Heart left ventricle (tissue), 7 donors: Measurements from ENCODE around the genes ITGB7 and TARBP2.

DNA sequence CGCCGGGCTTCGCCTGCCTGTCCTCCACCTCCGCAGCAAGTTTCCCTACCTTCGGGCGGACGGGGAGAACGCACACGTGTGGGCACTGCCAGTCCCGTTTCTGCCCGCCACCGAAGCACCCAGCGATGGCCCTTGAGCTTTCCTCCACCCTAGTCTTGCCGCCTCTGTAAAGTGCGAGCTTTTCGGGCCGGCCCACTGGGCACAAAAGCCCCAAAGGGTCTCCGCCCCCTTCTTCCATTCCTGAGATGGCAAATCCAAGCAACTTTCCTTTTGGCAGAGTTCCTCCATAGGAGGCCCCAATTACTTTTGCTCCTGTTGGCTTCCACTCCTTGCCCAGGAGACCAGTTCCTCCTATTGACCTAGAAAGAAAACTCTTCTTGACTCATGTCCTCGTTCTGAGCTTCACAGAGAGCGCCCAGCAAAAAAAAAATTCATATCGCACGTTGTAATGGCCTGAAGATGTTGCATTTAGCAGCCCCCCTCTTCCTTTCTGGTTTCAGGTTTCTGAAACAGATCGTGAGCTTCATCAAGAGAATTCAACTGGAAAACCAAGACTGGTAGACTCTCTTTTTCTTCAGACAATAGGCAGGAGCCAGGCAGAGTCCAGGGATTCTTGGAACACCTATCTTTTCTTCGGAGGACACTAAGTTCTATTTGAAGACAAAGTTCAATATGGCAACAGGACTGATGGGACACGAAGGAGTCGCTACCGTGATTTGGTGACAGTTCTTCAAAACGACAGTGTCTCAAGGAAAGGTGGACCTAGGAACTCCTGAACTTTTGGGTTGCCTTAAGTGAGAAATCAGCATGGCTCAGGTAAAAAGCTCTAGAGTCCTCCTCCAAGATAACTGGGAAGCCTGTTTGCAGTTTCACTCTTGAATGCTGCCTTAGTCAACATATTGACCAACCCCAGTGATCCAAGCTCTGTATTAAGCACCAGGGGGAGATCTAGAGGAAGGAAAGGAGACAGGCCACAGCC is 741 bp upstream of the CSAD start:
- PRO-cap, 6 experiments, result peak in 1 of 6 experiments; most common minus-strand start position 168 of the sequence (in 1)
- RAMPAGE, long total RNA, 2 experiments, result no peak in any of the 2 experiments
- RRBS, result no CpG with 5 or more reads among the region's 28 CpGs

DNA sequence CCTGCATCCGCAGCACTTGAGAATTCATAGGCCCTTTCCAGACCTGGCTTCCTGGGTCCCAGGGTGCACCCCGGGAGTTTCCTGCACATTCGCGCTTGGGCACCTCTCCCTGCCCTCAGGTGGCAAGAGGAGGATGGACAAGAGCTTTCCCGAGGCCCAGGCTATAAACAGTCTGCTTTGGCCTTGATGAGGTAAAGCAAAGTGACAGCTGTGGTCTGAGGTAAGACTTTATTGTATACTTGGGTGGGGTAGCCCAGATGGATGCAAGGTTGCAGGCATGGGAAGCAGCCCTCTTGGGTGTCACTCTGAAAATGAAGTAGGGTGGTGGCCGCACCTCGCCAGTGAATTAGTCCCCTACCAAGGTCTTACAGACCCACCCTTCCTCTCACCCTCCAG is 10.4 kb upstream of the CSAD start:
- PRO-cap, 6 experiments, result no peak in any of the 6 experiments
- RAMPAGE, long total RNA, 2 experiments, result no peak in any of the 2 experiments
- RRBS, result no CpG with 5 or more reads among the region's 7 CpGs

- PRO-cap, 6 experiments, result peak in 1 of 6 experiments; most common minus-strand start chr12:53207249 (in 1)
- RAMPAGE, long total RNA, 2 experiments, result no peak in any of the 2 experiments
- RRBS, result no CpG with 5 or more reads among the region's 5 CpGs
These were observed at the start of gene ITGB7 for GRCh38 chr12:53207020-53207610. ITGB7 (minus strand) TSS chr12:53207251.

DNA sequence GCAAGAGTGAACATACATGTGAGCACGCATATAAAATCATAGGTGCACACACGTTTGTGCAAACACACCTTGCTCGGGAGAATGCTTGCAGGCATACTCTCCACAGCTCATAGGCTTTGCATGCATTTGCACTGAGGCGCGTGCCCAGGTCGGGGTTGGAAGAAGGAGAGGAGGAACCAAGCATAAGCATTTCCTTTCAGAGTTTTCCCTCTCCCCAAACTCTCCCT is 11.5 kb downstream of the RARG start:
- PRO-cap, 6 experiments, result peak in 1 of 6 experiments; most common plus-strand start position 131 of the sequence (in 1); most common minus-strand start position 113 of the sequence (in 1)
- RAMPAGE, long total RNA, 2 experiments, result no peak in any of the 2 experiments
- RRBS, result no CpG with 5 or more reads among the region's 6 CpGs

- PRO-cap, 6 experiments, result no peak in any of the 6 experiments
- RAMPAGE, long total RNA, 2 experiments, result no peak in any of the 2 experiments
- RRBS, result no CpG with 5 or more reads among the region's 6 CpGs
These were observed 3.9 kb upstream of the RARG start for GRCh38 chr12:53235918-53236352.

DNA sequence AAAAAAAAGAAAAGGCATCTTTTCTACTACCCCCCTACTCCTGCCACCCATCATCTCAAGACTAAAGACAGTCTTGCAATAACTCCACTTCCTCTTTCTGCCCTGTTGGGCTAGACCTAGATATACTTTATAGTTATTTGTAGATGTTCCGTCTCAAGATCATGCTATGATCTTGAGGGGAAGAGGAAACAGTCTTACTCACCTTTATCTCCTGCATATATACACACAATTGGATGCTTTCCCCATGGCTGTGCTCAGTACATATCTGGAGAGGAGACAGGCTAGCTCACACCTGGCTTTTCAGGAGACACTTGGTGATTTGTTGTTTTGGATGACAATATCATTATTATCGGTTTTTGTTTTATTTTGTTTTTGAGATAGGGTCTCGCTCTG is 4.2 kb downstream of the MFSD5 start:
- PRO-cap, 6 experiments, result no peak in any of the 6 experiments
- RAMPAGE, long total RNA, 2 experiments, result no peak in any of the 2 experiments
- RRBS, result no CpG with 5 or more reads among the region's 3 CpGs

DNA sequence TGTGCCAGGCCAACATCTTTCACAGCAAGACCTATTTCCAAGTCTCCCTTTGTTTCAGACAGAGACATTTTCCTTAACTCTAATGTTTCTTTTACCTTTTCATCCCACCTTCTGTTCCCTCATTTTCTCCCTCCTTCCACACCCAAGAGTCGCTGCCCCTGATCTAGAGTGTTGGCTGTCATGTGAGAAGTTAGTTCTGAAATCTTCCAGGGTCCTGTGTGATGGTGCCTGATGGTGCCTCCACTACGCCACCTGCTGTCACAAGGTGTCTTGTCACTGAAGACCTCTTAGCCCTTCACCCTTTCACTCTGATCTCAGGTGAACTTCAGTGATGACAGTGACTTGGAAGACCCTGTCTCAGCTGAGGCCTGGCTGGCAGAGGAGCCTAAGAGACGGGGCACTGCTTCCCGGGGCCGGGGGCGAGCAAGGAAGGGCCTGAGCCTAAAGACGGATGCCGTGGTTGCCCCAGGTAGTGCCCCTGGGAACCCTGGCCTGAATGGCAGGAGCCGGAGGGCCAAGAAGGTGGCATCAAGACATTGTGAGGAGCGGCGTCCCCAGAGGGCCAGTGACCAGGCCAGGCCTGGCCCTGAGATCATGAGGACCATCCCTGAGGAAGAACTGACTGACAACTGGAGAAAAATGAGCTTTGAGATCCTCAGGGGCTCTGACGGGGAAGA is 7.5 kb upstream of the PFDN5 start:
- PRO-cap, 6 experiments, result no peak in any of the 6 experiments
- RAMPAGE, long total RNA, 2 experiments, result no peak in any of the 2 experiments
- RRBS, result 67% methylated on average over 1 of the region's 12 CpGs

GRCh38 chr12:53300285-53300725 is 810 bp downstream of the MYG1 start:
- PRO-cap, 6 experiments, result peak in 2 of 6 experiments; most common minus-strand start chr12:53300354 (in 1)
- RAMPAGE, long total RNA, 2 experiments, result no peak in any of the 2 experiments
- RRBS, result no CpG with 5 or more reads among the region's 5 CpGs

GRCh38 chr12:53411518-53412263 is 12.0 kb upstream of the AMHR2 start:
- PRO-cap, 6 experiments, result no peak in any of the 6 experiments
- RAMPAGE, long total RNA, 2 experiments, result no peak in any of the 2 experiments
- RRBS, result no CpG with 5 or more reads among the region's 4 CpGs

DNA sequence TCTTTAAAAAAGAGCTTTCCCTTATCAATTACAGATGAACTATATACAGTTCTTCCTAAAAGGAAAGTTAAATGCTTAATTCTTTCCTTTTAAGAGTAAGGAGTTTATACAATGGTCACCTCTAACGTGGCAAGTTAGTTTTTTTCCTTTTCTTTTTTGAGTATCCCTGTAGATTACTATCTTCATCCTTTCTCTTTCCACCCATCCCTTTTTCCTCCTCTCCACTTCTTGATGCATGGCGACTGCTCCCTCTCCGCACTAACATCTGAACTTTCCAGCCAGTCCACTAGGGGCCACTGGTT is 383 bp upstream of the PCBP2 start:
- PRO-cap, 6 experiments, result peak in 3 of 6 experiments; most common minus-strand start position 267 of the sequence (in 3)
- RAMPAGE, long total RNA, 2 experiments, result no peak in any of the 2 experiments
- RRBS, result no CpG with 5 or more reads among the region's 3 CpGs

DNA sequence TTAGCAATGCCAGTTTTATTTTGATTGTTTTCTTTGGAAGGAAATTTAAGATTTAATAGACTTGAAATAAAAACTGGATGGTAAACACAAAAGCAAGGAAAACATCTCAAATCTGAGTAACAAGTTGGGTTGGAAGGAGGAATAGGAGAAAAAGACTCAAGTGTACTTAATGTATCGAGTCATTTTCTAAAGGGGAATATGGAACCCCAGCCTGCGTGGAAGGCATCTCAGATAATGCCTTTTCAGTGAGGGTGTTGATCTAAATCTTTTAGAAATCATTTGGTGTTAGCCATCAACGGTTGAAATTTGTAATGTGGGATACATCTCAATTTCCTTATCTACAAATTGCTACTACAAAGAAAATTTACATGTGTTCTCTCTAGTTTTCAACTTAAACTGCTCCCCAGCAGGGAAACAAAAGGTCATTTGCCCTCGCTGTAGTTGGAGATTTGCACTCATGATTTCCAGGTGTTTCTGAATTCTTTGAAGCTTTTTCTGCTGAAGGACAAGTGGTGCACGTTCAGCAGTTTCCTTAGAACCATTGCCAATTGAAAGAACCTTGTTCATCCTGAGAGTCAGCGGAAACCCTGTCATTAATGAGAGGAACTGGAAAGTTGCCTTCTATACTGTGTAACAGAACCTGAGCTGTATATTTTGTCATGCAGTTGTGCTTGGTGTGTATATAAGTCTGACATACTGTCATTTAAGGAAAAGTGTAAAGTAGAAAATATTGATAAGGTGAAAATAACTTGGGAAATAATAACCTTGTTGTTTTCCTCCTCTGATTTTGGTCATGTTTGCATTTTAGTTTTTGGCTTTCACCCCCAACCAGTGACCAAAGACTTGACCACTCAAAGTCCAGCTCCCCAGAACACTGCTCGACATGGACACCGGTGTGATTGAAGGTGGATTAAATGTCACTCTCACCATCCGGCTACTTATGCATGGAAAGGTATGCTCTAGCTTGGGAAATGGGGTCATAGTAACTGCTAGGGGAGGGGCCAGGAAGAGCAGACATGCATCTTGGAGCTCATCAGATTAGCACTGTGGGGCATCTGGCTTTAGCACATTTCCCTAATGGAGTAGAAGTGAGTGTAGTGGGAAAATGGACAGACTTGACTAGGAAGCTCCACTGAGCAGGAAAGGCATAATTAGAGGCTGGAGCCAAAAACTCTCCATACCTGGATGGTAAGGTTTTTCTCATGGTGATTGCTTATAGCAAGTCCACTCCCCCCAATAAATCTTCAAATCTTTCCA is 2.4 kb downstream of the PCBP2 start:
- PRO-cap, 6 experiments, result no peak in any of the 6 experiments
- RAMPAGE, long total RNA, 2 experiments, result start-site peak on the plus strand in 1 of 2 experiments, centred at position 909 of the sequence, 81 reads per replicate
- RRBS, result 21% methylated on average over 1 of the region's 9 CpGs

DNA sequence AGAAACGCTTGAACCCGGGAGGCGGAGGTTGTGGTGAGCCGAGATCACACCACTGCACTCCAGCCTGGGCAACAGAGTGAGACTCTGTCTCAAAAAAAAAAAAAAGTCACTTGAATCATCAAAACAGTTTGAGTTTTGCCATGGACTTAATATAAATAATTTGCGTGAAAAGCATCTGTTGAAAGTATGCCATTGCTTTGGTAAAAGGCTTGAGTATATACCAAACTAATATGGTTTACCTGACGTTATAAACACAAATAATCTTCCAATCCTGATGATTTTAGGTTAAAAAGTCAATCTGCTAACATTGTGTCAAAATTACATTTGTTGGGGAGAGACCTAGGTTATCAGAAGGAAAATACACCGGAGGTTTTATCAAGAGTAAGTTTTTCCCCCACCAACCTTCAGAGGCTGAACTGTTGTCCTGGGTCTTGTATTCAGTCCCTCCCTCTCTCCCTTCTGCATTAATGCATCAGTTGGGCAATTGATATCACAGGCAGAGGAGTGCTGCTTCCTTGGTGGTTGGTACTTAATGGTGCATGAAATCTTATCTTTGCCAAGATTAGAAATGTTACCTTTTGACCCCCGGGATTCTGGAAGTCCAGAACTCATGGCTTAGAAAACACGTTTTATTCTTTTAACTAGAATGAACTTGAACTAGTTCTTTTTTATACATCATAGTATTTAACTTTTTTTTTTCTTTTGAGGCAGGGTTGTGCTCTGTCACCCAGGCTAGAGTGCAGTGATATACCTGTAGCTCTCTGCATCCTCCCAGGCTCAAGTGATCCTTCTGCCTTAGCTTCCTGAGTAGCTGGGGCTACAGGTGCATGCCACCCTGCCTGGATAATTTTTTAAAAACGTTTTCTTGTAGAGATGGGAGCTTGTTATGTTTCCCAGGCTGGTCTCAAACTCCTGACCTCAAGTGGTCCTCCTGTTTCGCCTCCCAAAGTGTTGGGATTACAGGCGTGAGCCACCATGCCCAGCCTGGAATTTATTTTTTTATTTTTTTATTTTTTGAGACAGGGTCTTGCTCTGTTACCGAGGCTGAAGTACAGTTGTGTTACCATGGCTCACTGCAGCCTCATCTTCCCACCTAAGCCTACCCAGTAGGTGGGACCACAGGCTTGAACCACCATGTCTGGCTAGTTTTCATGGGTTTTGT is 4.8 kb downstream of the PCBP2 start:
- PRO-cap, 6 experiments, result no peak in any of the 6 experiments
- RAMPAGE, long total RNA, 2 experiments, result no peak in any of the 2 experiments
- RRBS, result no CpG with 5 or more reads among the region's 13 CpGs

DNA sequence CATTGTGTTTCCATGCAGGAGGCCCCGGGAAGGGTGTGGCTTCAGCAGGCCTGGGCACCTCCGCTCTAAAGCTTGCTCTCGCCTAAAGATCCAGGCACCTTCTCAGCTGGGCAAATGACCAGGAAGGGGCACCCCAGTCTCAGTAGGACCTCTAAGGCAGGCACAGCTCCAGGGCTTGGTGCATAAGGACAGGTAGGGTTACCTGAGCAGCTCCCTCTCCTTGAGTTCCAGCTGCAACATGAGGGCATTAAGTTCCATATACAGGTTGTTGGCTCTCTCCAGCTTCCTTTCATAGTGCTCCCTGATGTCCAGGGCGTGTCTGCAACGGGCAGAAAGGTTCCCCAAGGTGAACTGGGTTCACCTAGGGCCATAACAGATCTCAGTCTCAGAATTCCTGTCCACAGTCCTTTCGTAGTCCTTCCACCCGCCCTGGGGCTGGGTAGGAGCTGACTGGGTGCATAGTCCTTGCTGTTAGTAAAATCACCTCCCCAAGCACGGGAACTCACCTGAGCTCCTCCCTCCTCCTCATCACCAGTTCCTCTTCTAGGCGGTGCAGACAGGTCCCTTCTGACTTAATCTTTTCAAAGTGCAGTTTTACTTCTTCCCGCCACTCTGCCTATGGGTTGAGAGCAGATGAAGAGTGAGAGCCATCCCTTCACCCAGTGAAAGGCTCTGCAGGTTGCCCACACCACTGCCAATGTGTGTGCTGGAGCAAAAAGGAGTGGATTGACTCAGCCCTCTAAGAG is 15.7 kb downstream of the MAP3K12 start:
- PRO-cap, 6 experiments, result no peak in any of the 6 experiments
- RAMPAGE, long total RNA, 2 experiments, result no peak in any of the 2 experiments
- RRBS, result no CpG with 5 or more reads among the region's 10 CpGs

GRCh38 chr12:53486396-53487598 is 12.5 kb downstream of the MAP3K12 start:
- PRO-cap, 6 experiments, result no peak in any of the 6 experiments
- RAMPAGE, long total RNA, 2 experiments, result no peak in any of the 2 experiments
- RRBS, result no CpG with 5 or more reads among the region's 24 CpGs

DNA sequence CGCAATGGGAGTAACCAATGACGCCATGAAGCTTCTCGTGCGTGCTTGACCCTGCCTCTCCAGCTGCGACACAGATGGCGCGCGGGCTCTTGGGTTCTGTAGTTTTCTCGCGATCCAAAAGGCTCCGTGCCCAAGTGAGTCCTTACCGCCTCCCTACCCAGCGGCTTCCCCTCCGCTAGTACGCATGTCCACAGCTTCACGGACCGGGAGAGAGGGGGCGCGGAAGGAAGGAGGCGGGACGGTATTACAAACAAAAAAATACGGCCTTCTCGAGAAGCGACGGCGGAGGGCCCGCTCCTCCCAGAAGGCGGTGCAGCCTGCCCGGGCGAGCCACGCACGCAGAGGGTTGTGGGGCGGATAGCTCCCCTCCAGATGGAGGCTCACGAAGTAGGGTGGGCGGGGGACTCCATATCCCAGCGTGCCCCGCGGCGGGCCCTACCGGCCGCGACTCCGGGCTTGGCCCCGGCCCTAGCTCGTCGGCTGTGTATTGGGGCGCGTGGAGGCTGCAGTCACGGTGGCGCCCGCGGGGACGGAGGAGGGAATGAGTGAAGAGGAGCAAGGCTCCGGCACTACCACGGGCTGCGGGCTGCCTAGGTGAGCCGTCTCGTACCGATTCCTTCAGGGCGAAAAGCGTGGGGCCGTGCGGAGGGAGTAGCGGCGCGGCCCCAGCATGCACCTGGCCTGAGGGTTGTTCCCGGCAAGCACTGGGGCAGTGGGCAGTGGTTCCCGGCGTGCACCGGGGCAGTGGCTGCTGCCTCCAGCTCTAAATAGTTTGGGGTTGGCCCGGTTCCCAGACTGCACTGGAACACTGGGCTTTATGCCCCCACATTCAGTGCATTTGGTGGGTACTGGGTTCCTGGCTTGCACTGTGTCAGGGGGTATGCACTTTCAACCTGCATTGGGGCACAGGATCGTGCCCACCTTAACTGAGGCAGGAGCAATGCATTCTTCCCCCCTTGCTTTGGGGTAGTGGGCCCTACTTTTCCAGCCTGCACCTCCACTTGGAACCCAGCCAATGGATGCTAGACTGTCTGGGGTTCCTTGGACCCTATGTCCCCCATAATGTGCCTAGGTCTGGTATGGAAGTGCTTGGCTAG is at the start of gene TARBP2:
TSS of gene TARBP2 (plus strand) at position 416 of the 1,097 bp plus-strand sequence.
- PRO-cap, 6 experiments, result peak in 6 of 6 experiments; most common plus-strand start position 719 of the sequence (in 6); most common minus-strand start position 348 of the sequence (in 6)
- RAMPAGE, long total RNA, 2 experiments, result start-site peak on the plus strand in 1 of 2 experiments, centred at position 454 of the sequence, 95 reads per replicate; start-site peak on the minus strand in 1 of 2 experiments, centred at position 680 of the sequence, 30 reads per replicate
- RRBS, result under 1% methylated on average over 25 of the region's 72 CpGs

DNA sequence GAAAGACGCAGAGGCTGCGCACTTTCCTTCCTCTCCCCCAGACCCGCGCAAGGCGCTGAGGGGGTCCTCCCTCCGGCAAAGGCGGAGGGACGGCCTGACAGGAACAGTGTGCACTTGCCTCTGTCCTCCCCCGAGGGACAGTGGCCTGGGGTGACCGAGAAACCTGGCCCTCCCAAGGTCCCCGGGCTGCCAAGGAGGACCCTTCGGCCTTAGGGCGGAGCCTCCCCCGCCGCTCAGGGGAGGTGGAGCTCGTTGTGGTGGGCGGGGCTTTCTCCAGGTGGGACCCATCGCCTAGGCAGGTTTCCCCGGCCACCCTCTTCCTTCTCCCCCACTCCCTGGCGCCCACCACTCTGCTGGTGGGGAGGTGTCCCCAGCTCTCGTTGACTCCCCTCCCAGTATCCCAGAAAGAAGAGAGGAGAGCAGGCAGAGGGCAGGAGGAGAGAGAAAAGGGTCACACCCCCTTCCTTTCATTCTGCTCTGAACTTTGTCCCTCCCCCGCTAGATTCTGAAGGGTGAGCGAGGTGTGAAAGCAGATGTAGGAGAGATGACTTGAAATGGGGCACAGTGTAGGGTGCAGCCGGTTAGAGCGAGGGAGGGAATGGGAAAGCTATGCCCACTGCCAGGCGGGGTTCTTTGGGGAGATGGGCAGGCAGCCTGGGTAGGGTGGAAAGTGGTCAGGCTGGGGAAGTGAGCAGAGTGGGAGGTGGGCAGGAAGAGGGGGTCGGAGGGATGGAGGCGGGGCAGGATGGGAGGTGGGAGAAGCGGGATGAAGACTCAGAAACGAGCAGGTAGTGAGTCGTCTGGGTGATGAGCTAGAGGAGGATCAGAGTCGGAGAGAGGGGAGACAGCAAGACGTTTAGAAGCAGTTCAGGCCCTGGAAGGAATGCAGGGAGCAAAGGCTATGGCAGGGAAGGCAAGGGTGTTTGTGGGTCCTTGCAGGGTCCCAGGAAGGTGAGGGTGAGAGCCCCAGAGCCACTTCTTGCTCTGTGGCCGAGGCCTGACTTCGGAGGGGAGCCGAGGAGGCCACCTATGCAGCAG is 11.5 kb upstream of the CALCOCO1 start:
- PRO-cap, 6 experiments, result no peak in any of the 6 experiments
- RAMPAGE, long total RNA, 2 experiments, result no peak in any of the 2 experiments
- RRBS, result 8% methylated on average over 7 of the region's 36 CpGs

DNA sequence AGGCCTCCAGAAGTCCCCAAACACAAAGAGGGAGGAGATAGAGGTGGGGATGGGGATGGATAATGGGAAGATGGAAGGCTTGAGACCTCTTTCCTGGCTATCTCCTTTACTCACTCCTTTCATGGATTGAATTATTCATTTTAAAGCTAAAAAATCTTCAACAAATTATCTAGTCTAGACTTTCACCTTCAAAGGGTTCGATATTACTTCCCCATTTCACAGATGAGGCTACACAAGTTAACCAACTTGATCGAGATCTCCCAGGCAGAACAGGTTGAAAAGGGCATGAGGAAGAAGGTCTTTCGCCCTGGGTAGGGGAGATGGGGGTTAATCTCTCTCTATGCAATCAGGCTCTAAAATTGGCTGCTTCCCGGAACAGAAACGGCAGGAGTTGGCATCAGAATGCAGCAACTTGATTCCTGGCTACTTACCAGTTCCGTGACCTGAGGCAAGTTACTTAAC is 26.8 kb upstream of the CALCOCO1 start:
- PRO-cap, 6 experiments, result no peak in any of the 6 experiments
- RAMPAGE, long total RNA, 2 experiments, result no peak in any of the 2 experiments
- RRBS, result no CpG with 5 or more reads among the region's 6 CpGs

- PRO-cap, 6 experiments, result no peak in any of the 6 experiments
- RAMPAGE, long total RNA, 2 experiments, result no peak in any of the 2 experiments
- RRBS, result 0% methylated on average over 1 of the region's 9 CpGs
These were observed 725 bp upstream of the HOXC11 start for GRCh38 chr12:53972109-53972692.

- PRO-cap, 6 experiments, result no peak in any of the 6 experiments
- RAMPAGE, long total RNA, 2 experiments, result no peak in any of the 2 experiments
- RRBS, result no CpG with 5 or more reads among the region's 9 CpGs
These were observed 3.3 kb upstream of the HOXC10 start for GRCh38 chr12:53981625-53982110.

GRCh38 chr12:54024120-54024520 is 4.1 kb upstream of the HOXC6 start:
- PRO-cap, 6 experiments, result no peak in any of the 6 experiments
- RAMPAGE, long total RNA, 2 experiments, result no peak in any of the 2 experiments
- RRBS, result no CpG with 5 or more reads among the region's 17 CpGs